Gastroesophageal sphincter (tissue), 4 donors: ENCODE measurements around a stretch of chr10.

- PRO-cap: no peak
- RAMPAGE, long total RNA, 4 experiments: no peak in any of the 4 experiments
Measured at GRCh38 chr10:26487460-26487996, 49.4 kb downstream of the APBB1IP start.

DNA sequence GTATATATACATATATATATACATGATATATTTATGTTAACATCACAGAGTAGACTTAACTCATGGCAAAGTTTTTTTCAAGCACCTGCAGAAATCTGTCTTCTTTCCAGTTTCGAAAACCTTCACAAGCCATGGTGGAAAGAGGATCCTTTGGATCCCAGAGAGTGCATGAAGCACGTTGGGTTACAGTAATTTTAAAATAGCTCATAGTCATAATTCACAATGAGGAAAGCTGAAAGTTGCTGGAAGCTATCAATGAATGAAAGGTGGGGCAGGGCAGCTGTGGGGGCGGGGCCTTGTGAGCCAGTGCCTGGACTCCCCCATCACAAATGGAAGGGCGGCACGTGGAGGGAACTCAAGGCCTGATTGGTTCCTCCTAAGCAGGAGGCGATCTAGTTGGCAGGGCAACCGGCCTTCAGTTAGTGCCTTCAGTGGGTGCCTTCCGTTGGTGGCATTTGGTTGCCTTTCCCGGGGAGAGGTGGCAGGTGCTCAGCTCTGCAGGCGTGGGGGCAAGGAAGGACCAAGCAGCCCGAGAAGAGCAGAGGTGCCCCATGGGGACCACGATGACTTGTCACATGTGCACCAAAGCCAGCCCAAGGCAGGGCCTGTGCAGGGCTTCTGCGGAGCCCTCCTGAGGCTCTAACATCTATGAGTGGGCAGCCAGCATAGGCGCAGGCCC is 60.0 kb upstream of the PDSS1 start:
- PRO-cap: no peak
- RAMPAGE, long total RNA, 4 experiments: no peak in any of the 4 experiments

DNA sequence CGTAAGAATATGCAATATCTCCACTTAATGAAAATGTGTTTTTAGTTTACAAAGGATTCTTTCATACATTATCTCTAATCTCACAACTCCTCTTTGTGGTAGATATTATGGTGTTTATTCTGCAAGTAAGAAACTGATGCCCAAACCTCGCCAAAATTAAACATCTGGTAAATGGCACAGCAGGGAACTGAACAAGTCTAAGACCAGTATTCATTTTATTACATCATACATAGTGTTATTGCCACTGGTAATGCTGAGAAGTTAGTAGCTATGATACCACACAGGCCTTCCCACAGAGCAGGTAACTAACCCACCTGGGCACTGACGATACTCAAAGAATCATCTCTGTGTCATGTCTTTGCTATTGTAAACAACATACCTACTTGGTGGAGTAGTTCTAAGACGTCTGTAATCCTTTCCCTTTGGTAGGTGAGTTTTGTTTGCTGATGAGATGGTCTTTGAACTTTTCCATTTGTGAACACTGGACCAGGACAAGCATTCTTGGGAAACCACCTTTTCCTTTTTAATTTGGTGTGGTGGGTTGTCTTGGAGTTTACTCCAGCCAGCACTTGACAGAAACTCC is 40.8 kb downstream of the PDSS1 start:
- PRO-cap: no peak
- RAMPAGE, long total RNA, 4 experiments: no peak in any of the 4 experiments

DNA sequence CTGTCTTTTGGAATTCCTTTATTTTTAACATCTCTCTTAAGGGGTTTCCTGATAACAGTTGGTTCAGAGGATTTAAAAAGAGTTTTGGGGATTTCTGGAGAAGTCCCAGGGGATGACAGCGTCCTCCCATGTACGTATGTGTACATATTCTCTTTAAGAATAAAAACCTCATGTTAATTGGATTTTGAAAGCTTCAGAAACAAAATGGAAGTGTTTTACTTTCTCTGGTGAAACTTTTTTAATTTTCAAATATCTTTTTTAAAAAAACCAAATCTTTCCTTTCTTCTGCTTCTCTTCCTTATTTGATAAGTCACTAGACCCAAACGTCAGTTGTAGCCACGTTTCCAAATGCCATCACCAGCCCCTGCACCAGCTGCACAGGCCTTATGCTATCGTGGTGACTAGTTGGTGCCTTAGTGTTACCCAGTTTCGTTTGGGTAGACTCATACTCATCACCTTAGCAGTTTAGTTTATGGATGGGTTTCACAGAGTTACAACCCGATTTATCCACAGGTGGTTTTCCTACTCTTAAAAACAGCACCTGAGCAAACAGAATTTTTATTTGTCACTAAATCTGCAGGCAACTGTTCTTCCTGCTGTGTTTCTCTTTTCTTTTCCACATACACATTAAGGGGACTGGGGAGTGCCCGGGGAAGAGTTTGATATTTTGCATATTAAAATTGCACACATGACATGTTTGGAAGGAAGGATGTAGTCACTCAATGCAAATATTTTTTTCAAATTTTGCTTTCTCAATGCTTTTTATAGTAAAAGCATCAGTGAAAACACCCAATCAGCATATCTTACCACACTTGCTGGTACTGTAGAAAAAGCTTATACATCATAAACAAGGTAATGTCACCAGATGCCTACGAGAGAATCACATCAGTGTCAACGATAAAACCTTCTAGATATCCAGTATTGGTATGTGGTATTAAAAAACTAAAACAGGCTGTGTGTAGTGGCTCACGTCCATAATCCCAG is 41.6 kb downstream of the PDSS1 start:
- PRO-cap: no peak
- RAMPAGE, long total RNA, 4 experiments: no peak in any of the 4 experiments

- PRO-cap: no peak
- RAMPAGE, long total RNA, 4 experiments: start-site peak on the minus strand in 1 of 4 experiments, at chr10:27060370-27060709 at its widest, 9 reads per replicate
Measured at GRCh38 chr10:27060243-27060771, 40.0 kb downstream of the ANKRD26 start.

GRCh38 chr10:27537851-27538327 is 33.8 kb downstream of the RAB18 start:
- PRO-cap: no peak
- RAMPAGE, long total RNA, 4 experiments: no peak in any of the 4 experiments

DNA sequence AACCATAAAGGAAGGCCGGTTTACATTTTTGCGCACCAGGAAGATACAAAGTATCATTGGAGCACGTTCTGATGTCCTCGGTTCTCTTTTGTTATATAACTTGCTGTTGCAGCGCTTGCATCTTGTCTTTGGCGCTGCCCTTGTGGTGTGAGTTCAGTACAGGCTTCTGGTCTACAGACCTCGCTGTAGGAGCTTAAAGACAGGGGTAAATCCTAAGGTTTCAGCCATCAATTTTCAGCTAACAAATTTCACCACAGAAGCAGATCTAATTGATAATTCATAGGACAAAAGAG is 1.5 kb upstream of the MKX start:
- PRO-cap: no peak
- RAMPAGE, long total RNA, 4 experiments: no peak in any of the 4 experiments

GRCh38 chr10:27982894-27983386 is 15.9 kb downstream of the ODAD2 start:
- PRO-cap: no peak
- RAMPAGE, long total RNA, 4 experiments: no peak in any of the 4 experiments

DNA sequence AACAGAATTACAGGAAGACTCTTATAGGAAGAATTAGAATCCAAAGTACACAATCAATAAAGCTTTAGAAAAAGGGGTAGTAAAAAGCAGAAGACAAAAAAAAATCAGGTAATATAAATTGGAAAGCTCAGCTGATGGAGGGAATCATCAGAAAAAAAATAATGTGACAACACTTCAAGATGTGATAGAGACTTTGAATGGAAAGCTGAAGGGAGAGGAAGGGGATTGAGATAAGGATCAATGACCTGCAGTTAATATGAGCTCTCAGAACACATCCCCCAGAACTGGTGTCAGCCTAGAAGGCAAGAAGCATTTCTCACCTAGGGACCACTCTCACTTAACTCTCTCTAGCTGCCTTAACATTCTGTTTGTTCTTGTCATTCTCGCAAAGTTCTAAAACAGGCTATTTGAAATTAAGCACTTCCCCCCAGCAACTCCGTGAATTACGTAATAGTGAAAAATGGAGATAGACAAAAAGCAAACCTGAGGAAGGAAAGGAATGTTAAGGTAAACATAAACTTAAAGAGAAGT is 1.1 kb upstream of the MPP7 start:
- PRO-cap: no peak
- RAMPAGE, long total RNA, 4 experiments: no peak in any of the 4 experiments

DNA sequence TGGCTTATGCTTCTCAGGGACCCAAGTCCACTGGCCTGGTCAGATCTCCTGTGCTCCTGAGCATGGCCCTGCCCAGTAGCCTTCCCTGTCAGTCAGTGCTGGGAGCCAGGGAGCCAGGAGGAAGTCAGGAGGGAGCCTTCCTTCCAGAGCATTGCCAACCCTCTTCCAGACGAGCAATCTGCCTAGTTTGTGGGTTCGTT is 76.0 kb upstream of the MPP7 start:
- PRO-cap: no peak
- RAMPAGE, long total RNA, 4 experiments: no peak in any of the 4 experiments

DNA sequence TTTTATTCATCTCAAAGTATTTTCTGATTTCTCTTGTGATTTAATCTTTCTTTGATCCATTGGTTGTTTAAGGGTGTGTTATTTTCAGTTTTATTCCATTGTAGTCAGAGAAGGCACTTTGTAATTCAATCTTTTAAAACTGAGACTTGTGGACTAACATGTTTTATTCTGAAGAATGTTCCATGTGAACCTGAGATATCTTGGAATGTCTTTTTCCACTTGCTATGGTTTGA is 14.5 kb upstream of the WAC start:
- PRO-cap: unidirectional peak, minus-strand start at position 117 of the sequence
- RAMPAGE, long total RNA, 4 experiments: no peak in any of the 4 experiments

DNA sequence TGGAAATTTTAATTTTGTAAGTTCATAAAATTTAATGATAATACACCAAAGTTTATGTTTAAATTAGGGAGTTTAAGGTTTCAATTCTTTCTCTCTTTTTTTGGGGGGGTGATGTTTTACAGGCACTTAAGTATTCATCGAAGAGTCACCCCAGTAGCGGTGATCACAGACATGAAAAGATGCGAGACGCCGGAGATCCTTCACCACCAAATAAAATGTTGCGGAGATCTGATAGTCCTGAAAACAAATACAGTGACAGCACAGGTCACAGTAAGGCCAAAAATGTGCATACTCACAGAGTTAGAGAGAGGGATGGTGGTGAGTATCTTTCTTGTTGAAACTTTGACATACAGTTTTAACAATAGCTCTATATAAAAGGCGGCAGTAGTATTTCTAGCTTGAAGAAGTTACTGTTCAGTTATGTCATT is 2.5 kb downstream of the WAC start:
- PRO-cap: no peak
- RAMPAGE, long total RNA, 4 experiments: no peak in any of the 4 experiments

DNA sequence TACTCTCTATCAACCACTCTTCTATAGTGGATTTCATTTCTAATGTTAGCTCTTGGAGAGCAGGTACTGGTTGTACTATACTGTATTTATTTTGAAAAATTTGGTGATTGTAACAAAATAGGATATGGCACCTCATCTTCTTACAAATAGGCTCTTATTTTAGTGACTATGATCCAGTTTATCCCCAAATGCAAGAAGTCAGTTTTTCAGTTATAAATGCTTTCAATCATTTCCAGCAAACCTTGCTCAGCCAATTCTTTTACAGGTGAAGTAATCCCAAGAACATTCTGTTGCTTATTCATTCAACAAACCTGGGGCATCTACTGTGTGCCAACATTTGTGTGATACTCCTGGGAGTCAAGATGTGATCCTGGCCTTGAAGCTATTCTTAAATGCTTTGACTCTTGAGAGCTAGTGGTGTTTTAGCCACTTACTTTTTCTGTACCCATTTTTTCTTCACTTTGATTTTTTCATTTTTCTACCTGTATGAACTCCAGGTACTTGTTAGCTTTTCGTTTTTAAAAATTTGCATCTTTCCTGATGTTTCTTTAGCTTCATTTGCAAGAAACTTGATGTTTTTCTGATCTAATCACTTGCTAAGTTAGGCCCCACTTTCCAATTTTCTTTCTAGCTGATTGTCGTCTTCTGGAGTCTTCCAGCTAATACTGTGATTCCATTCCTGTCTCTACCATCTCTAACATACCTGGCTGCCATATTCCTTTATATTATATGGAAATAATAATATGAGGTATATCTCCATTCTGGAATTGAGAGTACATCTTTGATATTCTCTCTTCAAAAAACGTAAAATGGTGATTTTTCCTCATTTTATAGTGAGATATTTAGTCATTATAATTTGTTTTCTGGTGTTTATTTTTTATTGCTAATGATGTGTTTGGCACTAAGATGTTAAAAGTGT is 4.7 kb downstream of the WAC start:
- PRO-cap: no peak
- RAMPAGE, long total RNA, 4 experiments: start-site peak on the plus strand in 1 of 4 experiments, centred at position 327 of the sequence, 16 reads per replicate

DNA sequence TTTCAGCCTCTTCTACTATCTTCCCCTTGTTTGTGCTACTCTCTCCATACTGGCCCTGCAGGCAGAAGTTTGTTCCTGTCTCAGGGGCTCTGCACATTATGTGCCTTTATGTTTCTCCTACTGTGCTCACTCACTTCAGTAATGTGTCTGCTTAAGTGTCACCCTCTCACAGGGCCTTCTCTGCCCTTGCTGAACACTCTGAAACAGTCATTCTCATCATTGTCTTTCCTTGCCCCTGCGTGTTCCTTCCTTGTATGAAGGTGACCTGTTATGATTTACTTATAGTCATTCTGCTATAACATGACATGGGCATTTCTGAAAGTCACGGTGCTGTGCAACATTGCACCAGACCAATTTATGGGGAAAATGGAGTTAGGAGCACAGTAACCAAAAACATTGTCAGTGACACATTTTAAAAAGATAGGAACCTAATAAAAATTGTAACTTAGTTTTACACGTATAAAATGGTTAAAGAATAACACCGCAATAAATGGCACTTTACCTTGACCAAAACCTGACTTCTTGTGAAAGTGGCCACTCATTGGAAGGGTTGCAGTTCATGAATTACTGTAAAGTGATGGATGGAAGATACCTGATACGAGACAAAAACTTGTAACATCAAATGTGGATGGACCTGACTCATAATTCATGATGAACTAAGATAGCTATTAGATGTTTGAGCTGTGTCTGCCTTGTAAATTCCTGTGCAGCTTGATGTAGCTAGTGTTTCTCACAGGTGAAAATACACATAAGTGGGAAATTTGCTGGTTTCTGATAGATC is 9.3 kb downstream of the WAC start:
- PRO-cap: no peak
- RAMPAGE, long total RNA, 4 experiments: no peak in any of the 4 experiments

DNA sequence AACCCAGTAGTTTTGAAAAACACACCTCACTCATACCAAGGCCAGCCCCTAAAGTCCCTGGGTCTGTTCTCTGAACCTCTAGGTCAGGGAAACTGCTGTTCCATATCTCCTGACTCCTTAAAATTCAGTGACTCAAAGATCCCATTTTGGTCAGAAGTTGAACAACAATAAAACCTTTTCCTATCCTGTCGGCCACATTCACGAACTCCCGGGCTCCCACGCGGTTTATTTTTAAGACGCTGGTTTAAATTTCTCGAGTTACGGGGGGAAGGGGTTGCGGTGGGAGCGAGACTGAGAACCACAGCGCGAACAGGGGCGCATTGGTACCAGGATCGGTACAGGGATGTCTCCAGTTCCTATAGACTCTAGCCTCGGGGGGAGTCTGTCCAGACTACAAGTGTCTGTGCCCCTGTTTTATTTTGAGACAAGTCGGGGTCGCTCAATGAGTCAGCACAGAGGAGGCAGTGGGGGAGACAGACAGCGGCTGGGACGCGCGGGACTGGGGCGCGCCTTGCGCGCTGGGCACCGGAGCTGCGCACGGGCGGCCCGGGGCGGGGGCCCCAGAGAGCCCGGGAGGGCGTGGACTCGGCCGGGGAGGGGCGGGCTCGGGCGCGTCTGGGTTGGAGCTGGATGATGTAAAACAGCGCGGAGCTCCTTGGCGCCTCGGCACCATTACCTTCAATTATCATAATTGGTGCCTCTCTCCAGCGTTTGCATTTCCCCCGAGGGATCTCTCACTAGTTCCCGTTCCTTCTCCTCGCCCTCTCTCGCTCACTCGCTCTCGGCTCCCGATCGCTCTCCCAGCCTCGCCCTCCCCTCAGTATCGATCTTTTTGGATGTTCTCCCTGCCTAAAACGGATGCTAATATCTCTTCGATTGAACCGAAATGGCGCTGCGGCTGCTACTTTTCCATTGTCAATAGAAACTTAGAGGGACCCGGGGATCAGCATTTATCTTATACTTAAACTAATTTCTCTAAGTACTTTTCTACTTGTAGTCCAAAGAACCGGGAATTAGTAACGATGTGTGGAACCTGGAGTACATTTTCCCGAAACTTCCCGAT is 8.7 kb upstream of the BAMBI start:
- PRO-cap: no peak
- RAMPAGE, long total RNA, 4 experiments: no peak in any of the 4 experiments

GRCh38 chr10:28806466-28807467 is 129.4 kb downstream of the BAMBI start:
- PRO-cap: no peak
- RAMPAGE, long total RNA, 4 experiments: no peak in any of the 4 experiments

DNA sequence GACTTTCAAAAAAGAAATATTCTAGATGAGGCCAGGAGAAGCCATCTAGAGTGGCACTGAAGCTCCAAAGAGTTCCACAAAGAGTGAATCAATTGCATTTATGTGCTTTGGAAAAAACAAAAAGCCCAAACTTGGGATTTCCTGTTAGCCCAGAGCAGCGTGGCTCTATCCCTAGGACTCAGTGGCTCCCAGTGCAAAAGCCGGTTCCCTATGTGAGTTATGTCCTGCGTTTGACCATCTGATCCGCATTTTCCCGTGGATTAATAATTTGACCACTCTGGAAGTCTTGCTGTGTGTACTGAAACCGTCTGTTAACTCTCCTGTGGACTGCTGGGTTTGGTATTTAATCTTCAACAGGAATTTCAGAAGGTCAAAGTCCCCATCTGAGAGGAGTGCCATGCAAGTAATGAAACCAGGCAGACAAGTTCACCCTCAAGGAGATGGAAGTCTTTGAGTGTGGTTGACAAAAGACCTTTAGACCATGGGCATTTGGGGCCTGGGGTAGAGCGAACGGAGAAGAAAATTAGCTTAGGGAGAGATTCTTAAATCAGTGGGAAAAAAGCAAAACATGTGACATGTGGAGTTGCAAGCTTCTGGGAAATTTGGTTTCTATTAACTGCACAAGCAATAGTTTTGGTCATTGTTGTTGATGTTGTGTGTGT is 38.0 kb downstream of the LYZL1 start:
- PRO-cap: no peak
- RAMPAGE, long total RNA, 4 experiments: no peak in any of the 4 experiments

DNA sequence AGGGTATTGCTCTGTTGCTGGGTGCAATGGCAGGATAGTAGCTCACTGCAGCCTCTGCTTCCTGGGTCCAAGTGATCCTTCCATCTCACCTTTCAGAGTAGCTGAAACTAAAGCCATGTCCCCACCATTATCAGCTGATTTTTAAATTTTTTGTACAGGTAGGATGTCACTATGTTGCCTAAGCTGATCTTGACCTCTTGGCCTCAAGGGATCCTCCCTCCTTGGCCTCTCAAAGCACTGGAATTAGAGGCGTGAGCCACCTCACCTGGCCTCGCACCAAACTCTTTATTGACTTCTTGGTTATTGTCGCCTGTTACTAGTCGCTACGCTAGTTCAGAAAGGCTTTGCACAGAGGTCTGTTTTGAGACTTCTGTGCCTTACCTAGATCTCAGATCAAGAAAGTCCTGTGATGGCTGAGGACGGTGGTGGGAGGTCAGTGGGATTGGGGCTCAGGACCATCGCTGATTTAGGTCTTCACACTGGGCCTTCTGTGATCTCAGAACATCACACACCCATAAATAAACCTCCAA is 164.3 kb downstream of the LYZL1 start:
- PRO-cap: no peak
- RAMPAGE, long total RNA, 4 experiments: no peak in any of the 4 experiments

DNA sequence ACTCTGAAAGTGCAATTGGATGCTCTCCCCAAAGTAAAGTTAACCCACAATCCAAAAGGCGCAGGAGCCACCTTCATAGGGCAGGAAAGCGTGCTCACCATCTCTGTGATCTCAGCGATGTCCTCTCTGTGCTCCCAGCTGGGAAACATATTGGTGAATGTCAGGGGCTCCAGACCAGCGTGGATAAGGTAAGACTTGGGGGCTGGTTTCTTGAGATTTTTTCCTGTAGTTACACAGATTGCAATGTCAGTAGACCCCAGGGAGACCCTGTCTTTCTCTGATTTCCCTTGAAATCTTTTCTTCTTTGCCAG is 172.6 kb downstream of the SVIL start:
- PRO-cap: no peak
- RAMPAGE, long total RNA, 4 experiments: no peak in any of the 4 experiments

- PRO-cap: no peak
- RAMPAGE, long total RNA, 4 experiments: no peak in any of the 4 experiments
Measured at GRCh38 chr10:29473446-29474062, 161.2 kb downstream of the SVIL start.